Placental epithelial cell (primary cell): ENCODE measurements around a stretch of chr17.

DNA sequence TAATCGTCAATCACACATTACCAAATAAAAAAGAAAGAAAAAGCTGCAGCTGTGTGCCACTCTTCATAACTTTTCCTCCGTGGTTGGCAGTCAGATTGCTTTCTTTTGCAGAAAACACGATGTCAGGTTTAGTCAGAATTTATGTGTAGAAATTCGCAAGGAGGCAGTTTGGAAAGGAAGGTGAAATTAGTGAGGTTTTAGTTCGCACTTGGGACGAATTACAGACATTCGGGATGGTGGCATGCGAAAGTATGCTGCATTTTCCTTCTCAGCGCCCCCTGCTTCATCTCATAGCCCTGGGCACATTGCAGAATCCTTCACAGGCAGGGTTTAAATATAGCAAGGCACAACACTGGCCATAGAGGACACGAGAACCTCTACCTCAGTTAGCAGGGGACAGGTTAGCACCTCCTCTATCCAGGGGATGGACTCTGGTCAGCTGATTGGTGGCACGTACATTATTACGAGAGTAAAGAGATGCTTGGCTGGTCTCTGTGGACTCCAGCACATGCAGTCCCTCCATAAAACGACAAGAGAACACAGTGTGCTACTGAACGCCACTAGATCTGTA is 47.4 kb downstream of the MAP2K6 start:
- CAGE, long polyA plus RNA = no peak

GRCh38 chr17:69500813-69501205 is 86.3 kb downstream of the MAP2K6 start:
- CAGE, long polyA plus RNA = no peak

DNA sequence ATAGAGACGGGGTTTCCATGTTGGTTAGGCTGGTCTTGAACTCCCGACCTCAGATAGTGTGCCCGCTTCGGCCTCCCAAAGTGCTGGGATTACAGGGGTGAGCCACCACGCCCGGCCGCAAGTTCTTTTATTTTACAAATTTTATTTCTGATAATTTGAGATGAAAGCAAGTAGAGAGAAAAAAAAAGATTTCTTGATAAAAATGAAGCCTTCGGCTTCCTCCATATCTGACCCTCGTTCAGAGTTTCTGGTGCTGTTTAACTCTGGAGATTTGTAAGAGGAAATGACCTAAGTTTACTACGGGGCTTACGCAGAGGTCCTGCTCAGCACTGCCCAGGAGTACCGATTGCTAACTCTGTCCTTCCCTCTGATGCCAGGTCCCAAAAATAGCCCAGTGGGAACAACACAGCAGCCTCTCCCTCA is 174.4 kb upstream of the KCNJ16 start:
- CAGE, long polyA plus RNA = no peak

DNA sequence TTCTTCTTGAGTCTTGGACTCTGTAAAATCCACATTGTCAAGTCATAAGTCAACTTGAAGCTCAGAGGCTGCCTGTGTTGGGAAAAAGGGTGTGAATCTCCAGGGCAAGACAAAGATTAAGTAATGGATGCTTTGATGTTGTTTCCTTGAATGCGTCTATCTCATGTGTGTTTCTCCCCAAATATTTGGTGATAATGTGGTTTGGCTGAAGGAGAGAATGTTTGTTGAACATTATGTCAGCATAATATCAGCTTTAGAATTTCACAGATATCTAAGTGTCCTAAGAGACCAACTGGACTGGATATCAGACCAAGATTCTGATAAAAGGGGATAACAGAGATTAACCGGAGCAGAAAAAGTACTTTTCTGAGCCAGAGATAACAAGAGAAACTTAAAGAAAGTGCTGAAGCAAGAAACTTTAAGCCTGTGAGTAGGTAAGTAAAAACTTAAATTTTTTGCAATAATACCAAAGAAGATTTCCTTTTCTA is 24.0 kb upstream of the KCNJ16 start:
- CAGE, long polyA plus RNA = no peak

DNA sequence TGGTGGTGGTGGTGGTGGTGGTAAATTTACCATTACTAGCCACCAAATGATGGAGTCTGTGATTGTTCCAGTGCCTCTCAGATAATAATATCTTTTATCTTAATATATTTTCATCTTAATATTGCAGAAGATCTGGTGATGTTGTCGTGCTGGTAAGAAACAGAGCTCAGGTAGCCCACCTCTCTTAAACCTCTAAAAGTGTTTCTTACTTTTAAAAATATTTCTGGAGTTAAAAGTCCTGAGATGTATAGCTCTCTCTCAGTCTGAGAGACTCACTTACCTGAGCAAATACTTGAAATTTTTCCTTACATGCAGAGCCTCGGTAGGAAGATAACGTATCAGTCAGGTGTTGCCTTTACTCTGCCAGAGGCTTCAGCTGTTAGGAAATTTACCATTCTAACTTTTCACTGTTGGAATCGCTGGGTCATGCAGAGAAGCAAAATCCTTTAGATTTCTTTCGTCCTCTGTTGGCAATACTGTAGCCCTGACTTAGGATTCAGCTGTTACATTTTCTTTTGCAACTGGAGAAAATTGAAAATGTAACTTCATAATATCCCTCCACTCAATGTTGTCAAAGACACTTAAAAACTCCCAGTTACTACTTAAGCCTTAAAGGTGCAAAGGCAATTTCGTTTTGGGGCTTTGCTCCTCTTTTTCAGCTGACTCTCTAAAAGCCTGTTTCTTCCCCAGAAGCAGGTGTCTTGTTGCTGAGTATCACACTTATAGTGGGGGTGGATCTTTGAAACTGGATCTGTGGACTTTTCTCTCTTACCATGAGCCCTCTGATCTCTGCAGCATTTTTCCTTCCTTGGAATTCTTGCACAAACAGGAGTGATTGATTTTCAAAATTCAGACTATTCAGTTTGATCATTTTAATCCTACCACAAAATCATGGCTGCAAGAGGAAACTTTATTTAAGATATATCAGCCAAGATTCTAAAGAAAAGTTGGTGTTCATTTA is 19.9 kb upstream of the KCNJ16 start:
- CAGE, long polyA plus RNA = no peak

- CAGE, long polyA plus RNA = no peak
Observed at GRCh38 chr17:70109288-70109966, 34.4 kb downstream of the KCNJ16 start.

GRCh38 chr17:72029838-72031004 is 90.6 kb upstream of the SOX9 start:
- CAGE, long polyA plus RNA = no peak

DNA sequence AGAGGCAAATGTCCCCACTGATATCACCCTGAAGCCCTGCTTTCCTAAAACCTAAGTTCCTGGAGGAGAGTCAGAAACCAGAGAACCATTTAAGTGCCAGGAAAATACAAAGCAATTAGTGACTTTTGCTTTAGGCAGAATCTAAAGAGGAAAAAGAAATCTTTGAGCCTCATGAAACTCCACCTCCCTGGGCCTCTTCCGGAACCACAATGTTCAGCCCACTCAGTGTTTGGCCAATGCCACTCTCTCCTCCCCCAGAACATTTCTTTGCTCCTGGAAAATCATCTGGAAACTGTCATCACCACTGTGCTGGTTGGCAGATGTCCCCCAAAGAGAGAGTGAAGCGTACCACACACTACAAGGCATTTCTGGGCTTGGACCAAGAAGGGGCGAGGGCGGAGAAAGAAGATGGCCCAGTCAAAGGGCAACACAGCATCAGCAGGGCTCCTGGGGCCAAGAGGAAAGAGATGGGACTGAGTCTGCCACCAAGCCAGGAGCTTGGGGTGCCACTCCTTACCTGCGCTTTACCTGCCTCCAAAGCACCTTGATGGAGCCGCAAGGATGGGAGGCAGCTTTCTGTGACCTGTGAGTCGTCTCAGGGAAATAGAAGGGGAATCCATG is 7.0 kb upstream of the SOX9 start:
- CAGE, long polyA plus RNA = no peak

- CAGE, long polyA plus RNA = no peak
Observed at GRCh38 chr17:72121340-72122337, 819 bp downstream of the SOX9 start.

- CAGE, long polyA plus RNA = no peak
Observed at GRCh38 chr17:72124526-72124947, 3.7 kb downstream of the SOX9 start.

DNA sequence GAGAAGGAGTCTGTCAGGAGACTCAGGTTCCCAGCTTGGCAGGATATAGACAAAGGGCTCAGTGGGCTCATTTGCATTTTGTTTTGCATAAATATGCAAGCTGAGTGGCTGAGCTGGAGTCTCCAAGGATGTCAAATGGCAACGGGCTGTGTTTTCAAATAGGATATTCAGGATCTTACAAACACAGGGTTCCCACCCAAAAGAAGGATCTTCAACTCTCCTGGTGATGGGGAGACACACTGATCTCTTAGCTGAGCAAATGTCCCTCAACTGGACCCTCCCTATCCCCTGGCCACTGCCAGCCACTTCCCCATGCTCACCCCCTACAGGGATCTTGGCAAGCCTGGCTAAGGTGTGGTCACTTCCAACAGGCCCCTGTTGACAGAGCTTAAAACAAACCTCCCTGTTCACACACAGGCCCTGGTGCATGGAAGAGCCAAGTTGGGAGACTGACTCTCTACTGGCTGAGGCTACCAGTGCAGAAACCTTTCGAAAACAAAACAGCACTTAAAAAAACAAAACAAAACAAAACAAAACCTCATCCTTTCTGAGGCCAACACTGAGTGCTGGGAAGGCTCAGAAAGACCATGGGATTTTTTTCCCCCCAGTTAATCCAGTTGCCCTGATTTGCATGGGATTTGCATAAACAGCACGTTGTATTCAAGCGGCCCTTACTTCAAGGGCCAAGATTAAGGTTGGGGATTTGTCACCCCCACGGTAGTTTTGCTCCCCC is 61.7 kb downstream of the SOX9 start:
- CAGE, long polyA plus RNA = no peak

DNA sequence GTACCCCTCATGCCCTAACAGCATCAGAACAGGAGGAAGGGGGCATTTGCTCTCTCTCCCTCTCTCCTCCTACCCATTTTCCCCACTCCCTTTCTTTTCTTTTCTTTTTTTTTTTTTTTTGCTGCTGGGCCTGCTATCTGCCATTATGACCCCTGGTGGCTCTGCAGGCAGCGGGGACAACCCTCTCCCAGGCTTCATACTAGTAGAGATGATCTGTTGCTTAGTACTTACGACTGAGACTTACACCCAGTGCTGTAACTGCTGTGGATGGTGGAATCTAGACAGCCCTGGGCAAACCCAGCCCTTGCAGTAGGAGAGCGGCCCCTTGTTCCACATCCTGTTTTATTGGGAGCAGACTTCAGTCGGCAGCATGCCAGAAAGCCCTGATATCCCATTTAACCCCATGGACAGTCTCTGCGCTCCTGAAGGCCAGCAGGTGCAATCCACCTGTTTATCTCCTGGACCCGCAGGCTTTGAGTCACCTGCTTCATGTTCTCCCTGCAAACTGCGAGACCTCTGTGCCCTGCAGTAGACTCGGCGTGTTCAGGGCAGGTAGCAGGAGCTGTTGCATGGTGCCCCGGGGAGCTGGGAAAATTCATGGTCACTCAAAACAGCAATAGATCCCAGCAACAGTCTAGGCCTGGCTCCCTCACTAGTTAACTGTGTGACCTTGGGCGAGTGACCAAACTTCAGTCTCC is 306.6 kb downstream of the SOX9 start:
- CAGE, long polyA plus RNA = no peak

GRCh38 chr17:72475002-72475566 is 354.3 kb downstream of the SOX9 start:
- CAGE, long polyA plus RNA = no peak

- CAGE, long polyA plus RNA = no peak
Observed at GRCh38 chr17:72728877-72729355, 363.6 kb downstream of the SLC39A11 start.

GRCh38 chr17:72885839-72886720 is 206.4 kb downstream of the SLC39A11 start:
- CAGE, long polyA plus RNA = no peak

DNA sequence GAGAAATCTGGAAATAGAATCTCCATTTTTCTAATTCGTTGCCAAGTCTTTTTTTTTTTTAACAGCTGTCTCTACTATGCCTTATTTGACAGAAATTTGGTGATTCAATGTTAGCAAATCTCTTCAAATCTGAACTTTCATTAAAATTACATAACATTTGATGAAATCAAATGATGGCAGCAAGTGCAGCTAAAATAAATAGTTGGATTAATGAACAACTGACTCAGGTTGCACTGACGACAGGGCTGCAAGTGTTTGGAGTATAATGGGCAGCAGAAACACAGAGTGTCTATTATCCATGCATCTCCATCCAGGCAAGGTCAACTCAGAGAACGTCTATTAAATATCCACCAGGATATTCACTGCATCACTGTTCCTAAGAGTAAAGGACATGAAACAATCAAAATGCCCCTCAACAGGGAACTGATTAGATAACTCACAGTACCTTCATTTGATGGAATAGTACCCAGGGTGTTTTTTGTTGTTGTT is 109.8 kb downstream of the SLC39A11 start:
- CAGE, long polyA plus RNA = no peak

DNA sequence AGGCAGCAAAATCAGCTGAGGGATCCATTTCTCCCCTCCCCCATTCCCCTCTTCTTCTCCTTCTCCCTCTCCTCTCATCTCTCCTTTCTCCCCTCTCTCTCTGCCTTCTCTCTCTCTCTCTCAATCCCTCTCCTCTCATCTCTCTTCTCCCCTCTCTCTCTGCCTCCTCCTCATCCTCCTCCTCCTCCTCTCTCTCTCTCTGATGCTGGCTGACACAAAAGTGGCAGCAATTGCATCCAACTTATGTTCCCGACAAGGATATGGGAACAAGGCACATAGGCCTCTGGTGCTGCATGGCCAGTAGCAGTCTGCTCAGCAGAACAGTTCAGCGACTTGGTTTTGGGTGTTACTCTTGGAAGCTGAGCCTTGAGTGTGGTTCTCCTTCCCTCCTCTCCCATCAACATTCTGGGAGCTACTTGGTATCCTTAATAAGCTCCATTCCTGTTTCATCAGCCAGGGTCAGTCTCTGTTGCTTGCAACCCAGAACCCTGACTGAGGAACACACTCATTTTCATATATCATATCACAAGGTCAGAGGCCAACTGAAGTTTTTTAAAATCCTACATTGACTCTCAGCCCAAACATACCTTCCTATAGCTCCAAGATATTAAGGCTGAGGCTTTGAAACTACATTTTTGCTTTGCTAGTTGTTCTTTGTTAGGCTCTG is 92.2 kb downstream of the SLC39A11 start:
- CAGE, long polyA plus RNA = no peak

DNA sequence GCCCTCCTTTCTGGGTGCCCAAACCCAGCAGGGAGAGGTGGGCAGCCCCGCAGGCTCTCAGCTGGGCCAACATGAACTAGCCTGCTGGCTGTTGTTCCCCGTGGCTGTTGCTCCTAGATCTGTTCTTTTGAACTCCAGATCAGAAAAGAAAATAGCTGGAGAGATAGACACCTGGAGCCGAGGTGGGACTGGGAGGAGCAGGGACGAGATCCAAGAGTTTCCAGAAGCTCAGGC is 1.0 kb upstream of the CPSF4L start:
- CAGE, long polyA plus RNA = no peak

GRCh38 chr17:73337871-73338793 is 26.3 kb upstream of the CDC42EP4 start:
- CAGE, long polyA plus RNA = no peak

DNA sequence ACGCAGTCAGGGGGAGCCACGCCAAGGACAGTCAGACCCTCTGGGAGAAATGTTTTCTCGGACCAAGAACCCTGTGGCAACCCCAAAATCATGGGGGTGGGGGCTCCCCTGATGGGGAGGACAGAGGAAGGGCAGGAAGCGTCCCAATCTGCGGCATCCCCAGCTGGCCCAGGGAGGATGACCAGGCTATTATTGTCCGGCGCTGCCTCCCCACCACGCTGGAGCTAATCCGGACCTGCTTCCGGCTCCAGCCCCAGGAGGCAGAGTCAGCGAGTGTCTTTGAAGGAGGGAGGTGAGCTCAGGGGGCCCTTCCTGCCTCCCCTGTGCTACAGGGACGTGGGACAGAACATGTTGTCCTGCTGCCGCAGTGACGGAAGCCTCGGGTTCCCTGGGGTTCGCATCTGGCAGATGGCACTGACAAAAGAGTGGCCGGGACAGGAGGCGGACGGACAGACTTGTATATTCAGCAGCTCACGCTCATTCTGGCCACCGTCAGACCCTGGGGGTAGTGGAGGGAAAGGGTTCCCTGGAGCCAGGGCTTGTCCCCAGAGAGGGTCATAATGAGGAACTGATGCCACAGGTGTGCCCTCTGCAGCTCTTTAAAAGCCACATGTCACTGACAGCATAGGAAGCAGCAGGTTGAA is 54.2 kb upstream of the CDC42EP4 start:
- CAGE, long polyA plus RNA = no peak